Placental epithelial cell (primary cell): ENCODE data around the genes SPON2 and TMEM129.

DNA sequence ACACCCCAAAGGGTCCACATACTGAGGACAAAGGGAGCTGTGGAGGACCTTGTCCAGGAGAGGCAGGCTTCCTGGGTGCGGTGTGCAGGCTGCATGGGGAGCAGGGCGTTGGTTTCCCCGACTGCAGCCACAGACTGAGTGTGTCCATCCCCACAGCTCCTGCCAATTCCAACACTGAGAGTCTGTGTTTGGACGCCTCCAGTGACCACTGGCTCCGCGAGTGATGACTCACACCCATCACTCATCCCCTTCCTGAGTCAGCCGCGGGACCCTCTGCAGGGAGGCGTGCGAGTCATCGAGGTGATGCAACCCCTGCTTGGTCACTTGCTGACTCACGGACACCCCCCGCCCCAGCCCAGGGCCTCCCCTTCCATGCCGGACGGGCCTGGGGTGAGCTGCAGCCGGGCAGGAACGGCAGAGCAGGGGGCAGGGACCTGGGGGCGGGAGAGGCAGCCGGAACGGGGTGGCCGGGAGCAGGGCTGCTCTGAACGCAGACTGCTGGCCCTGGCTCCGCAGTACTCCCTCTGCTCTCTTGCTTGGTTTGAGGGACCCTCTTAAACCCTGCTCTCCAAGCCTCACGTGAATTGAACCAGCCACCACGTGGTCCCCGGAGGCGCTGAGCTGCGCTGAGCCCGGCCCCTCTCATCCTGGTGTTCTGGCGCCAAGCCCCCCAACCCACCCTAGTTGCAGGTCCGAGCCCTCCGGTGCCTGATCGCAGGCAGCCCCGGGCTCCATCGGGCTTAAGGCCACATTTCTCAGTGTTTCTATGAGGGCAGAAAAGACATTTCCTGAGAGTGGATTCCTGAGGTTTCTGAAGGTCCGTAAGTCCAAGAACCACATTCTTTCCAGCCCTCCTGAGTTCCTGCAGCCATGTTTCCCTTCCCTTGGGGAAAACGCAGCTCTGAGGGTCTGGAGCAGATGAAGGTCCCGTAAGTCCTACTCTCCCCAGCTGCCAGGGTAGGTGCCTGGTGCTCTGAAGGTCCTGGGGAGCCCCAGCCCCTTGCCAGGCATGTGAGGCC, 32.4 kb downstream of the FGFRL1 start:
- CAGE, long polyA plus RNA = no peak

- CAGE, long polyA plus RNA = no peak
Observed at GRCh38 chr4:1160194-1160725, 12.1 kb downstream of the SPON2 start.

GRCh38 chr4:1166981-1168105, 5.0 kb downstream of the SPON2 start:
- CAGE, long polyA plus RNA = no peak

- CAGE, long polyA plus RNA = no peak
Observed at GRCh38 chr4:1172455-1173239, at the start of gene SPON2. Gene SPON2, minus strand, starts transcription at chr4:1172583.

GRCh38 chr4:1207668-1208244, 35.4 kb upstream of the SPON2 start:
- CAGE, long polyA plus RNA = no peak

DNA sequence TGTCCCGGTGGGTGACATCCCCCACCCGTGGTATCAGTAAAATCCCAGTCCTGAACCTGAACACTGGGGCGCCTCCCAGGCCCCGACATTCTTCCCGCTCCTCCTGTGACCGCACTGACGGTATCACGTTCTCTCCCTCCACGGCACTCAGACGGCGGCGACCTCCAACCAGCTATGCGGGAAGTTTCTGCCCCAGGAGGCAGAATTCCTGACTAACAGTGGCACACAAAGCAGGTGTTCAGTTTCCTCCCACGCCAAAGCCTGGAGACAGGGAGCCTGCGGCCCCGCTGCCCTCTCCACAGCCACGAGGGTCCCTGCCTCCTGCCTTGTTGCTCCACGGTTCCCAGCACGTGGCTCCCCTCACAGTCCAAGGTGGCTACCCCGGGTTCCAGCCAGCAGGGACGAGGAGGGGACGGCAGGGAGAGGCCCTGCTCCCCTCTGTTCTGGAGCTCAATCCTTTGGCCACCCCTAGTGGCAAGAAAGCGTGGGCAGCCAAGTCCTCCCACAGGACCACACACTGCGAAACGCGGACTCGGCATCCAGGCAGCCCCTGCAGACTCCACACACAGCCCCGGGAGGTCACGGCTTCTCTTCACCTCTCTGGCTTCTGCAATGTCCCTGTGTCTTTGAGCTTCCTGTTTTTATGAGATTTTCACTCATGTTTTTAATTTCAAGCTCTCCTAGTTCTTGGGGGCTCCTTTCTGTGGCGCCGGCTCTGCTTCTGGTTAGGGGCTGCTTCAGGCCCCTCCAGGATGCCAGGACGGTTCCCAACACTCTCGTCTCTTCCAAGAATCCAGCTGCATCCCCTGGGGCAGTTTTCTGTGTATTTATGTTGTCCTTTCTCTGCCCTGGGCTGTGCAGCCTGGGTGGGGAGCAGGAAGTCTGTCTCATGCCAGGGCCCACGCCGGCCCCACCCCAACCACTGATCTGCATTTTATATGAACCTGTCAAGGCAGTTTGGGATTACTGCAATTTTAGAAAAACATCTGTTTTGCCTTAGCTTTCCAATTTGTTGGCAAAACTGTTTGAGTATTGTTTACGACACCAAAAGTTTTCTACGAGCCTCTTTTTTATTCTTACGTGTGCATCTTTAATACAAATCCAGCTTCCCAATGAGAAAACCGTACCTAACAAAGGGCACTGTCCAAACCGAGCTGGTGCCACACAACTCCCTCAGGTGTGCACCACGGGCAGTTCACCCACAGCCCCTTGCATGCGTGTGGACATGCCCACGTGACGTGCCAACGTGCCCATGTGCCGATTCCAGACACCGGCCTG, 14.9 kb downstream of the CTBP1 start:
- CAGE, long polyA plus RNA = no peak

GRCh38 chr4:1246867-1247266, 2.1 kb downstream of the CTBP1 start:
- CAGE, long polyA plus RNA = no peak

- CAGE, long polyA plus RNA = no peak
Observed at GRCh38 chr4:1360453-1360968, 13.5 kb downstream of the UVSSA start.

- CAGE, long polyA plus RNA = no peak
Observed at GRCh38 chr4:1519784-1520149, 113.5 kb upstream of the NKX1-1 start.

DNA sequence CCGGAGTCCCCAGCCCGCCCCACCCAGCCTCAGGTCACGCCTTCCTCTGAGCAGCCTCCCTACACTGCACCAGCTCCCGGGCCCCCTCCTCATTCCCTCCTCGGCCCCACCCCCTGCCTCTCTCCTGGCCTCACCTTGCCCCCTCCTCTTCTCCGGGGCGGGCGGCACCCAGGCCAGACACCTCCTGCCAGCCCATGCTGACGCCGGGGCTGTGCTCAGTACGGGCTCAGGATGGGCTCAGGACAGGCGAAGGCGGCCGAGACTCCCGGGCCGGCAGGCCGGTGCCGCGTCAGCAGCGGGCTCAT, 127.4 kb downstream of the FAM53A start:
- CAGE, long polyA plus RNA = no peak

DNA sequence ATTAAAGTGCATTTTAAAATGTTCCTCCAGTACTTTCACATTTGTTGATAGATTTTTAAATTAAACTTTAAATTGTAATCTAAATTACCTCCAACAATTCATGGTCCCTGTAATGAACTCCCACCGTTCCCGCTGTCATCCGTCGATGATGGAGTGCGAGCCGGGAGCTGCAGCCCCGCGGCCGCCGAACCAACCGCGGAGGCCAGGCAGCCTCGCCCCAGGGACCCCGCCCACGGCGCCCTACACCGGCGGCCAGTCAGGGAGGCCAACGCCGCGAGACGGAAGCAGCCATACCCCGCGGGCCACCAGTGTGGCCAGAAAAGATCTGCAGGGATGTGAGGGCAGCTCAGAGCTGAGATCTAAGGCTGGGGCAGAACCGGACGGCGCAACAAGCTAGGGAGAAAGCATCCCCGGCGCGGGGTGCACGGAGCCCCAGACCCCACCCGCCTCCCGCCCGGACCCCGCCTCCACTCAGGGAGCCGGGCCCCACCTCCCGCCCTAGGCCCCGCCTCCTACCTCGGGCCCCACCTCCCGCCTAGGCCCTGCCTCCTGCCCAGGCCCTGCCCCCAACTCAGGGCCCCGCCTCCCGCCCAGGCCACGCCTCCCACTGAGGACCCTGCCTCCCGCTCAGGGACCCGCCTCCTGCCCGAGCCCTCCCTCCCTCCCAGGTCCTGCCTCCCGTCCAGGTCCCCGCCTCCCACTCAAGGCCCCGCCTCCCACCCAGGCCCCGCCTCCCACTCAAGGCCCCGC, 103.9 kb downstream of the FAM53A start:
- CAGE, long polyA plus RNA = no peak

- CAGE, long polyA plus RNA = no peak
Observed at GRCh38 chr4:1605401-1606046, 78.6 kb downstream of the FAM53A start.

- CAGE, long polyA plus RNA = no peak
Observed at GRCh38 chr4:1721022-1721412, at the start of gene TMEM129. Gene TMEM129, minus strand, starts transcription at chr4:1721323.

DNA sequence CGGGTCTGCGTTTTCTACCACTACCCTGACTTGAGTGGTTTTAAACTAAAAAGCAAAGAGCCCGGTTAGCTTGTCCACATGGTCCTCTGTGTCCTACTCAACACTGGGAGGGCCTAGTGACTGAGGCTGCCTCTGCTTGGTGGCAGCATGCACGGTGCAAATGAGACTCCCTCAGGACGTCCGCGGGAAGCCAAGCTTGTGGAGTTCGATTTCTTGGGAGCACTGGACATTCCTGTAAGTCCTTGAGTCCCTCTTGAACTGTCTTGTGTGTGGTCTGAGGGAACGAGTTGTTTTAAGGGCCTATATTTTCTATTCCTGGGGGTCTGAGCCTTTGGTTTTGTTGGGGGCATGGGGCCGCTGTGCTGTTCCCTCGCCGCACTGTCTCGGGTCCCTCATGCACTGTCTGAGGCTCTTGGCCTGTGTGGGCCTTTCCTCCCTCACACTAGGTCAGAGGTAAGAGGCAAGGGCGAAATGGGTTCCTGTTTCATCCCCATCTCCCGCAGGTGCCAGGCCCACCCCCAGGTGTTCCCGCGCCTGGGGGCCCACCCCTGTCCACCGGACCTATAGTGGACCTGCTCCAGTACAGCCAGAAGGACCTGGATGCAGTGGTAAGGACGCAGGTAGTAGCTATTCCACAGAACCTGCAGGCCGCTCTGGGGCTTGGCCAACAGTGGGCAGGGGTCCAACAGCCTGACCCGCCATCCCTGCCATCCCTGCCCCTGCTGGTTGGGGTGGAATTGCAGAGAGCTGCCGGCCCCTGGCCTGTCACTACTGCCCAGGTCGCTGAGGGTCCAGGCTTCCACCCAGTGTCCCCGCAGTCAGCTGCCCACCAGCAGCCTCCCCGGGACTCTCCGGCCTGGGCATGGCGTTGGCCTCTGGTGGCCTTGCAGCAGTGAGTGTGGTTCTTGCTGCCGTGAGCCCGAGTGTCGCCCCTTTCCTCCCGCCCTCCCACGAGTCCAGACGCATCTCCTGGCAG, 16.1 kb downstream of the TACC3 start:
- CAGE, long polyA plus RNA = no peak

DNA sequence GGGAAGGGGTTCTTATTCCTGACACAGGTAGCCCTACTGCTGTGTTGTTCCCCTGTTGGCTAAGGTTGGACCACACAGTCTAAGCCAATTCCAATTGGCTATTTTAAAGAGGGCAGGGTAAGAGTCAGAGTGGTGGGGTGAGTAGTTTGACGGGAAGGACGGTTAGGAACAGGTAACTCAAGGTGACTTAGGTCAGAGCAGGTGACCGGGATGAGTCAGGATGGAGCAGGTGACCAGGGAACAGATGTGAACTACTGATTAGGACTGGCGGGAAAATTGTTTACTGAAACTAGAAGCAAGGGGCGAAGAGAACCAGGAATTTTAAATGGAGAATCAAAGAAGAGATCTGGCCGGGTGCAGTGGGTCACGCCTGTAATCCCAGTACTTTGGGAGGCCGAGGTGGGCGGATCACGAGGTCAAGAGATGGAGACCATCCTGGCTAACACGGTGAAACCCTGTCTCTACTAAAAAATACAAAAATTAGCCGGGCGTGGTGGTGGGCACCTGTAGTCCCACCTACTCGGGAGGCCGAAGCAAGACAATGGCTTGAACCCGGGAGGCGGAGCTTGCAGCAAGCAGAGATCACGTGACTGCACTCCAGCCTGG, 17.5 kb downstream of the TACC3 start:
- CAGE, long polyA plus RNA = no peak

- CAGE, long polyA plus RNA = no peak
Observed at GRCh38 chr4:1740218-1741546, 19.4 kb downstream of the TACC3 start.

DNA sequence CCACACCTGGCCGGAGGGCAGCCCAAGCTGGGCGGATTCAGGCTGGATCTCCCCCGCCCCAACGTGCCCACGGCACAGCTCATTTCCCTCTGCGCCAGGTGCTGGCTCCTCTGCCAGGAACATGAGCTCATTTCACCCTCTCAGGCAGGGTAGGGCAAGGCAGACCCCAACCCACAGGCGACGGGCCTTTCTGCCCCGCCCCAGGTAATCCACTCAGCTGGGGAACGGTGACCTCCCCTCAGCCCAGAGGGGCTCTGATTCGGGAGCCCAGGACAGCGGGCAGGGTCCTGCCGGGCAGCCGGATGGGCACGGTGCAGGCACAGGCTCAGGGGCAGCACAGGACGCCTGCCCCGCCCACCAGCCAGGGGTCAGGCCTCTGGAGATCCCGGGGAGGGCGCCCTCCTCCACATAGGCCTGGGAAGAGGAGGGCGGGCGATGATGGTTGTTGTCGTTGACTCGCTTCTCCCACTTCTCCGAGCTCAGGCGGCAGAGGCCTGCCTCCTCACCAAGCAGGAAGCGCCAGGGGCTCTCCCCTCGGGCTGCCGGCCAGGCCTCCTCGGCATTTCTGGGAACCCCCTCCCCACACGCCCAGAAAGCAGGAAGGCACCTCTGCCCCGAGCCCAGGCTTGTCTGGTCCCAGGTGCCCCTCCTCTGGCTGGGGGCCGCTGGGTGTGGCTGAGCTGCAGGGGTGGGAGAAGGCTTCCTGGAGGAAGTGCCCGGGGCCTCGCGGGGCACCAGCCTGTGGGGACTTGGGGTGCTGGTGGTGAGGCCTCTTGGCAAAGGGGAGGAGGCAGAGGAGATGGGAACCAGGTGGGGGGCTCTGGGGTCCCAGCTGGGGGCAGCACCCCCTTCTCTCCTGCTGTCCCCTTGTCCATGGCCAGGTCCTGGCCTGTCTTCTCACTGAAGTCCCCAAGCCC, 31.2 kb downstream of the TACC3 start:
- CAGE, long polyA plus RNA = no peak

DNA sequence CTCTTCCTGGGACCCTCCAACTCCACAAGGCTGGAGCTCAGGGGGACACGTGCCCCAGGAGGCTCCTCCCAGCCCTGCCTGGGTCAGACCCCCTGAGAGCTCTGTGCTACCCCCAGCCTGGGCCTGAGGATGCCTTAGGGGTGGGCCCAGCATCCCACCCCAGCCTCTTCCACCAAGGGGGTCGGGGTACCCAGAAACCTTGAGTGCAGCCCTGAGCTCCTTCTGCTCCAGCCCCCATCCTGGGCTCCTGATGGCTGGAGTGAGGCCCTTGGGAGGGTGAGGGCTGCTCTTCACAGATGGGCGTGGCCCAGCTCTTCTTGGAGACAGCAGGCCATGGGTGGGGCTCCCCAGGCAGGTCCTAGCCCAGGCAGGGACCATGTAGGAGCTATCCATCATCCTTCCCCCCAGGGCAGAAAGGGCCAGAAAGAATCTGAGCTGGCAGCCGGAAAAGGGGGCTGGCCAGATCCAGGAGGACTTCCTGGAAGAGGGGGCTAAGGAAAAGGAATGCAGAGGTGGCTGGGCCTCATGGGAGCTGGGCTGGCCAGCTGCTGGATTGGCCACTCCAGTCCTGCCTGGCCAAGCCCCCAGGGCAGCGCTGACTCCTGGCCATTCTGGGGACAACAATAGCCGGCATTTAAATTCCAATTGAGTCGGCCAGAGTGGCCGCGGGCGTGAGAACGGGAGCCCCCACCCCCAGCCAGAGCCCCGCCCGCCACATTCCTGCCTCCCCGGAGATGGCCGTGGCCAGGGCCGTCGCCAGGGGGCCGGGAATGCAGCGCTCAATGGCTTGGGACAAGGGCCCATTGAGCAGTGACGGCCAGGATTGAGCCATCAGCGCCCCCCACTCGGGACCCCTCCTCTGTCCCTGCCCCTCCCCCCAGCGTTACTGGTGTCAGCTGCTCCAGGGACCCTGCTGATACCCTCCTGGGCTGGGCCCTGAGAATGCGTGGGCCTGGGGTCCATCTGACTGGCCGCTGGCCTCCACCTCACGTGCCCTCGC, 15.2 kb upstream of the FGFR3 start:
- CAGE, long polyA plus RNA = no peak

GRCh38 chr4:1822869-1823240, 29.8 kb downstream of the FGFR3 start:
- CAGE, long polyA plus RNA = no peak

DNA sequence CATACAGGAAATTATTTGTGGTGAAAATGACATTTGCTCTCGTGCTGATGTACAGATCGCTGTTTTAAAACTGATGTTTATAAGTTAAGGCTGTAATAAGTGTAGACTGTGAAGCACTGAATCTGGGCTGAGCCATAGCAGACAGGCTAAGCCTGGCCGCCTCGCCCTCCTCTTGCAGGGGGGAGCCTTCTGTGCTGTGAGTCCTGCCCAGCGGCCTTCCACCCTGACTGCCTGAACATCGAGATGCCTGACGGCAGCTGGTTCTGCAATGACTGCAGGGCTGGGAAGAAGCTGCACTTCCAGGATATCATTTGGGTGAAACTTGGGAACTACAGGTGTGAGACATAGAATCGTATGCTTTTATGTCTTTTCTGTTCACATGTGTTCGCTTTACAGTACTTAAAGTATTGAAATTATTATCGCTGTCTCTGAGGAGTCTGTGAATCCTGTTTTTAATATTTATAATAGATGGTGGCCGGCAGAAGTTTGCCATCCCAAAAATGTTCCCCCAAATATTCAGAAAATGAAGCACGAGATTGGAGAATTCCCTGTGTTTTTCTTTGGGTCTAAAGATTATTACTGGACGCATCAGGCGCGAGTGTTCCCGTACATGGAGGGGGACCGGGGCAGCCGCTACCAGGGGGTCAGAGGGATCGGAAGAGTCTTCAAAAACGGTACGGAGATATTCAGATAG, 53.1 kb downstream of the NELFA start:
- CAGE, long polyA plus RNA = no peak